Bile duct (tissue), 1 donor: Measurements from ENCODE around the genes ZNF613, ZNF610, ZNF808, ZNF701, ZNF677 and ZNF525.

- PRO-cap, result bidirectional peak, plus-strand start at chr19:51926871, minus-strand start at chr19:51926733; unidirectional peak, plus-strand start at chr19:51927458
Measured at GRCh38 chr19:51926307-51927621, at the start of gene ZNF613. Gene ZNF613 (plus strand): TSS chr19:51927472.

GRCh38 chr19:52190771-52191013 is 840 bp downstream of the PPP2R1A start:
- PRO-cap, result no peak

- PRO-cap, result no peak
Measured at GRCh38 chr19:52197857-52198494, 8.1 kb downstream of the PPP2R1A start.

GRCh38 chr19:52223946-52224355 is 34.1 kb downstream of the PPP2R1A start:
- PRO-cap, result no peak

GRCh38 chr19:52285086-52285820 is 11.7 kb upstream of the ZNF480 start:
- PRO-cap, result no peak

GRCh38 chr19:52335931-52336465 is at the start of gene ZNF610:
Gene ZNF610 (plus strand): TSS chr19:52336243.
- PRO-cap, result bidirectional peak, plus-strand start at chr19:52336243, minus-strand start at chr19:52336139

- PRO-cap, result no peak
Measured at GRCh38 chr19:52336990-52337446, 975 bp downstream of the ZNF610 start.

DNA sequence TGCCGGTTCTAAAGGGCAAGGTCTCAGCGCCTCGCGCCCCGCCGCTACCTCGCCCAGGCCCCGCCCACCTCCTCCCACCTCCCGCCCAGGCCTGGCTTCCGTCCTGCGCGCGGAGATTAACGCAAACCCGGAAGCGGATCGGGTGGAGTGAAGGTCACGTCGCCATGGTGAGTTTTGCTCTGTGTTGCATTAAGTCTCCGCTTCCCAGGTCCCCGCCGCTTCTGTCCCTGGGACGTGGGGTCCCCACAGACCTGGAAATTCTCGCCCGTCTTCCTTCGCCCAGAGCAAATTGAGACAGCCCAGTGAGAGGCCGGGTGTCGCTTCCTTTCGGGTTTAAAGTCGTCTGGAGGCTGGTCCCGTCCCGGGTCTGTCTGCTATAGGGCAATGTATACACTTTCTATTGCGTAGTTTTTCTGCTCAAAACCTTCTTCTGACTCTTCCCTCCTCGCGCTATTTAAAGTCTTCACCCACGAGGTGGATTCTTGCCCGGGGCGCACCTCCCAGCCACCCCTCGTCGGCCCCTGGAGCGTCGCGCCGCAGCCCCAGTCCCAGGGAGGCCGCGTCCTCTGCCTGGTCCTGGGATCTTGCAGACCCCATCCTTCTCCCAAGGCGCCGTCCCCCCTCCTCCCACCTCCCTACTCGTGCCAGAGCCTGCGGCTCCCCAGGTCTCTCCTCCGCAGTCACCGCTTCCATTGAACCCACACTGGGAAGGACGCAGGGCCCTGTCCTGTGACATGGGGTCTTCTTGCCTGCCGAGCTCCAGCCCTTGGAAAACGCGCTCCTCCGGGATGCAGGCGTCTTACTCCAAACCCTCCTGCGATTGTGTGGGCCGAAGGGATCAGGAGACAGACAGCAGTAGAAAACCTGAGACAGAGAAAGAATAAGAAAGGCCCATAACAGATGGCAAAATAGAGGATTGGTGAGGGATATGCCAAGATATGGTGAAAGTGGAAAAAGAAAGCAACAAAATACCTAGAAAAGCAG is at the start of gene ZNF808:
Gene ZNF808 (plus strand): TSS at position 124 of the 984 bp plus-strand sequence.
- PRO-cap, result bidirectional peak, plus-strand start at position 130 of the sequence, minus-strand start outside the sequence

DNA sequence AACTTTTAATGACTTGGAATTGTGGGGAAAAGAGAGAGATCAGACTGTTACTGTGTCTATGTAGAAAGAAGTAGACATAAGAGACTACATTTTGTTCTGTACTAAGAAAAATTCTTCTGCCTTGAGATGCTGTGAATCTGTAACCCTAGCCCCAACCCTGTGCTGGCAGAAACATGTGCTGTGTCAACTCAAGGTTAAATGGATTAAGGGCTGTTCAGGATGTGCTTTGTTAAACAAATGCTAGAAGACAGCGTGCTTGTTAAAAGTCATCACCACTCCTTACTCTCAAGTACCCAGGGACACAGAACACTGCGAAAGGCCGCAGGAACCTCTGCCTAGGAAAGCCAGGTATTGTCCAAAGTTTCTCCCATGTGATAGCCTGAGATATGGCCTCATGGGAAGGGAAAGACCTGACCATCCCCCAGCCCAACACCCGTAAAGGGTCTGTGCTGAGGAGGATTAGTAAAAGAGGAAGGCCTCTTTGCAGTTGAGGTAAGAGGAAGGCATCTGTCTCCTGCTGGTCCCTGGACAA is 11.3 kb upstream of the ZNF701 start:
- PRO-cap, result no peak

- PRO-cap, result bidirectional peak, plus-strand start at chr19:52570292, minus-strand start at chr19:52570107; bidirectional peak, plus-strand start at chr19:52570528, minus-strand start at chr19:52570536
Measured at GRCh38 chr19:52569942-52571071, at the start of gene ZNF701. Gene ZNF701 (plus strand): TSS chr19:52570287.

DNA sequence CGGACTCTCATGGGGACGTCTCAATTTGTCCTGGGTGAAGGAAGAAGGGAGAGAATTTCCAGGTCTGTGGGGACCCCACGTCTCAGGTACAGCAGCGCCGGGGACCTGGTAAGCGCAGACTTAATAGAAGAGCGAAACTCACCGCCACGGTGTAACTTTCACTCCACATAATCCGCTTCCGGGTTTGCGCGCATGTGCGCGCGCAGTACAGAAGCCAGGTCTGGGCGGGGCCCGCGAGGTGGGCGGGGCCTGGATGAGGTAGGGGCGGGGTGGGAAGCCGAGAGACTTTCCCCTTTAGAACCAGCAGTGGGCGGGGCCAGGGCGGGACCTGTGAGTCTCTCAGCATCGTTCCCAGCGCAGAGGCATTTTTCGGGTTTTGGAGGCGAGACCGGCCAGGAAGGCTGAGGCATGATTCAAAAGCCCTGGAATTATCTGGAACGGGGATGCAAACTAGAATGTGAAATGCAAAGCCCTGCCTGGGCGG is 52.1 kb downstream of the ENSG00000269825 start:
- PRO-cap, result bidirectional peak, plus-strand start at position 306 of the sequence, minus-strand start at position 186 of the sequence

- PRO-cap, result no peak
Measured at GRCh38 chr19:52638654-52639149, 51.6 kb downstream of the ENSG00000269825 start.

DNA sequence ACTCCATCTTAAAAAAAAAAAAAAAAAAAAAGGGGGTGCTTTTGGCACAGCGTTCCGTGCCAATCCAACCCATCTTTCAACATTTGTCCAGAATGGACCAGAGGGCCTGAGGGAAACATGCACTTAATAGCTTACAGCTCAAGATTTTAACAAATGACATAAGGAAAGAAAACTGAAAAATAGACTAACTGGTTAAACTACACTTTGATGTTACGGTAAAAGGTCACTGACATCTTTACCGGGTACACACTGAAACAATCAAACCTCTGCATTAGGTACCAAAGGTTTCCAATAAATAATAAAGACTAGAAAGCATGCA is 45.3 kb downstream of the ENSG00000269825 start:
- PRO-cap, result no peak

- PRO-cap, result no peak
Measured at GRCh38 chr19:52646751-52647354, 43.4 kb downstream of the ENSG00000269825 start.

GRCh38 chr19:52923837-52924807 is 894 bp upstream of the ZNF888 start:
- PRO-cap, result no peak

GRCh38 chr19:53007196-53007846 is 6.4 kb upstream of the ERVV-1 start:
- PRO-cap, result no peak

DNA sequence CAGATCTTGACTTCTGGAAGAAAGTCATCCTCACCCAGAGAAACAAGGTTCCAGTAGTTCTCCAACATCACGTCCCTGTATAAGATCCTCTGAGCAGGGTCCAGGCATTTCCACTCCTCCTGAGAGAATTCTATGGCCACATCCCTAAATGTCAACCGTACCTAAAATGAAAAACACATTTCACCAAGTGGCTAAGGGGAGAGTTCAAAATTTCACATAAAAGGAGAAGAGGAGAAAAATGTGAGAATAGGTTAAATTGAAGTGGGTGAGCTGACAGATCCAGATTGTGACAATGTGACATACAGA is 28.2 kb downstream of the ZNF160 start:
- PRO-cap, result no peak

GRCh38 chr19:53254384-53255364 is at the start of gene ZNF677:
Gene ZNF677 (minus strand): TSS chr19:53254873.
- PRO-cap, result bidirectional peak, plus-strand start at chr19:53255008, minus-strand start at chr19:53254831

- PRO-cap, result no peak
Measured at GRCh38 chr19:53328758-53329395, 4.7 kb upstream of the ZNF845 start.

GRCh38 chr19:53365055-53365840 is at the start of gene ZNF525:
Gene ZNF525 (plus strand): TSS chr19:53365705.
- PRO-cap, result bidirectional peak, plus-strand start at chr19:53365727, minus-strand start at chr19:53365530